AG08470 (cell line): ENCODE results near the gene FN1.

DNA sequence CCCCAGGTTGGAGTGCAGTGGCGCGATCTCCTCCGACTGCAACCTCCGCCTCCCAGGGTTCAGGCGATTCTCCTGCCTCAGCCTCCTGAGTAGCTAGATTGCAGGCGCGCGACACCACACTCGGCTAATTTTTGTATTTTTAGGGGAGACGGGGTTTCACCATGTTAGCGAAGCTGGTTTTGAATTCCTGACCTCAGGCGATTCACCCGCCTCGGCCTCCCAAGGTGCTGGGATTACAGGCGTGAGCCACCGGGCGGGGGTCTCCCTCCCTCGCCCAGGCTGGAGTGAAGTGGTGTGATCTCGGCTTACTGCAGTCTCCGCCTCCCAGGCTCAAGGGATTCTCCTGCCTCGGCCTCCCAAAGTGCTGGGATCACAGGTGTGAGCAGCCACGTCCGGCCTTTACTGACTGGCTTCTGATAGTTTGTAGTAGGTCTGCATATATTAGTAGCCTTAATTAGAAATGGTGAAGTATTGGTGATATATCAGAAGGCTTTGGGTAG lies 1.5 kb downstream of the PIKFYVE start:
- RRBS = no CpG with 5 or more reads among the region's 23 CpGs

GRCh38 chr2:208722899-208723205 lies 316.3 kb downstream of the PTH2R start:
- RRBS = no CpG with 5 or more reads among the region's 2 CpGs

GRCh38 chr2:210553311-210553849 lies 3.0 kb upstream of the CPS1 start:
- RRBS = no CpG with 5 or more reads among the region's 1 CpG

- RRBS = no CpG with 5 or more reads among the region's 2 CpGs
Measured at GRCh38 chr2:210560342-210560696, 3.9 kb downstream of the CPS1 start.

DNA sequence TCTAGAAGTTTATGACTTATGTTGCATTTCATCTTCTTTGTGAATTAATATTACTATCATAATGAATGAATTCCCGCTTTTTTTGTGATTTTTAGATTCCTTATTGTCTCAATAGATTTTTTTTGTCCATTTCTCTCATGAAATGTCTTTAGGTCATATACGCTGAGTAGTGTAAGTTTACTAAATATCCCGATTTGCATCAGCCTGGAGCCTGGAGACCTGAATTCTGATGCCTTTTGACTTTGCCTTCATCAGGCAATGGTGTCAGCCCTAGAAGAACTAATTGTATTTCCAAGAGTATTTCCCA lies 25.7 kb downstream of the CPS1 start:
- RRBS = no CpG with 5 or more reads among the region's 3 CpGs

DNA sequence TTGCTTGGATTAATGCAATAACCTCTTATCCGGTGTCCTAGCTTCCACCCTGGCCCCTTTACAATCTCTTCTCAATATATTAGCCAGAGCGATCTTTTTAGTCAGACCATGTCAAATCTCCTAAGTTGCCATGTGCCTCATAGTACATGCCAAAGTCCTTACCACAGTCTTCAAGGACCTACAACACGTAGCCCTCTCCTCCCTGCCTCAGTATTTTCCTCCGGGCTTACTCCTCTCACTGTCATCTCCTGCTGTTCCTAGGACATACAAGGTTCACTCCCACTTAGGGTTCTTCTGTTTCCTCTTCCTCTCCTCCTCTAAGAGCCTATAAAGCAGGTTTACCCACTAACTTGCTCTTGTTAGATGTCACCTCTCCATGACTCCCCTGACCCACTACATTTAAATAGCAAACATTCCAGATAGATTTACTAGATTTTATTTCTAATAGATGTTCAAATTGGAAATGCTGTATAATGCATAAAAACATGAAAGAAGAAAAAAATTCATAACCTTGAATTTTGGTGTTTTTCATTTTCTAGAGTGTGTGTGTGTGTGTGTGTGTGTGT lies 779.3 kb downstream of the ERBB4 start:
- RRBS = no CpG with 5 or more reads among the region's 4 CpGs

GRCh38 chr2:213104451-213104994 lies 46.9 kb downstream of the IKZF2 start:
- RRBS = no CpG with 5 or more reads among the region's 4 CpGs

GRCh38 chr2:213151240-213151458 lies 263 bp downstream of the IKZF2 start:
- RRBS = no CpG with 5 or more reads among the region's 3 CpGs

DNA sequence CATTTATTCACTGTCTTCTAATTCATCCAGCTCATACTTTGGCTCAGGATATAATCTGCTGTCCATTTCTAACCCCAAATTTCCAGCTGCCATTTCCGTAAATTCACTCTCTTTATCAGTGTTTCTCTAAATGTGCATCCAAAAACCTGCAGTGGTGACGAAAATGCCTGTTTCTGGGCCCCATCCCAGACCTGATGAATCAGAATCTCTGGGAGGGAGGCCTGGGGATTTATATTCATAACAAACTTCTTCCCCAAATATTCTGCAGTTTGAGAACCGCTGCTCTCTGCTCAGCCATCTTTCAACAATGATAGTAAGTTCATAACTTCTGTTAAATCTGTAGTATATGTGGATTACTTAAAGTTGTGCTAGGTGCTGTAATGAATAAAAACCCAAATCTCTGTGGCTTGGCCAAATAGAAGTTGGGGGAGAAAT lies 86.7 kb downstream of the VWC2L start:
- RRBS = no CpG with 5 or more reads among the region's 3 CpGs

GRCh38 chr2:215136636-215137480 lies 1.6 kb downstream of the ABCA12 start:
- RRBS = no CpG with 5 or more reads among the region's 4 CpGs

DNA sequence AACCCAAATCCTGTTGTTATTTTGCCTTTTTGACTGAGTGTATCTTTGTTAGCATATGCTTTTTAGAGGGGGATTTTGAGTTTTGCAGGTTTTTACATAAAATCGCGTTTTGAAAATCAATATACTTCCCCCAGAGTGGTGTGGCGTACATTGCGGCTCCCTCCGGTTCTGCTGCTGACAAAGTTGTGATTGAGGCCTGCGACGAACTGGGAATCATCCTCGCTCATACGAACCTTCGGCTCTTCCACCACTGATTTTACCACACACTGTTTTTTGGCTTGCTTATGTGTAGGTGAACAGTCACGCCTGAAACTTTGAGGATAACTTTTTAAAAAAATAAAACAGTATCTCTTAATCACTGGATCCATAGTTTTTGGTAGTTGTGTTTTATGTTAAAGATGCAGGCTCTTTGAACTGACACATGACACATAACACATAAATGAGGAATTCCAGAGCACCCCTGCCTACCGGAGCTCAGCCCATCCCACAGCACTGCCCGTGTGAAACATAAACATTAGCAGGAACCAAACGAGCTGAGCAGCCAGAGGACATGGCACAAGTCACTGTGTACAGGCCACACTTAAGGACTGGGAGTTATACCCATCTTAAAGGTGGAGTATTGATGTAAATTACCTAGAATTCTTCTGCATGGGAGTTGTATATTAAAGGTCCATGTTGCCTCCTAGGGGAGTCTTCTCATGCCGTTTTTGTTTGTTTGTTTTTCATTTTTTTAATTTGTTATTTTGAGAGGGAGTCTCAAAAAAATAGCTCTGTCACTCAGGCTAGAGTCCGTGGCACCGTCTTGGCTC lies 37.7 kb downstream of the ATIC start:
- RRBS = no CpG with 5 or more reads among the region's 17 CpGs

GRCh38 chr2:215367851-215368132 lies 55.9 kb downstream of the ATIC start:
- RRBS = no CpG with 5 or more reads among the region's 7 CpGs

DNA sequence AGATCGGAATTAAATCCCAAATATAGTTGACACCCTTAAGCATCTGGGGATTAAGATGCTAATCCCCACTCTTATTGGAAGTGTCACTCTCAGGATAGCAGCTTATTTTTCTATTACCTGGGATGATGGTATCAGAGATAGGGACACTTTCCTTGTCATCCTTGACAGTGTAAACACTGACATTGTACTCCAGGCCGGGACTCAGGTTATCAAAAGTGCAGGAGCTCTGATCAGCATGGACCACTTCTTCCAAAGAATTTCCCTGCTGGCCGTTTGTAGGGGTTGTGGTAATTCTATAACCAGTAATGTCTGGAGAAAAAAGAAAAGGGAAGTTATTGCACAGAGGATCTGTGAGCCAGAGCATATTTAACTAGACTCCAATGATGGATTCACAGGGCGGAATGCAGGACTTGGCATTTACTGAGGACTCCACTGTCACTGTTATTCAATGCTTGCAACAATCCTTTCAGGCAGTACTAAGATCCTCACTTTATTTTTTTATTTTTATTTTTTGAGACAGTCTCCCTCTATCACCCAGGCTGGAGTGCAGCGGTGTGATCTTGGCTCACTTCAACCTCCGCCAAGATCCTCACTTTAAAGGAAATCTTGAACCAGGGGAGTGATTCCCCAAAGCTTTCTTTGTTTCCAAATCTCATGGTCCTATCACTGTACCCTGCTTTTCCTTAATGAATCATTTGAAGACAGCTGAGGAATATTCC lies 41.3 kb downstream of the FN1 start:
- RRBS = no CpG with 5 or more reads among the region's 6 CpGs

GRCh38 chr2:215409153-215410289 lies 26.3 kb downstream of the FN1 start:
- RRBS = no CpG with 5 or more reads among the region's 24 CpGs

DNA sequence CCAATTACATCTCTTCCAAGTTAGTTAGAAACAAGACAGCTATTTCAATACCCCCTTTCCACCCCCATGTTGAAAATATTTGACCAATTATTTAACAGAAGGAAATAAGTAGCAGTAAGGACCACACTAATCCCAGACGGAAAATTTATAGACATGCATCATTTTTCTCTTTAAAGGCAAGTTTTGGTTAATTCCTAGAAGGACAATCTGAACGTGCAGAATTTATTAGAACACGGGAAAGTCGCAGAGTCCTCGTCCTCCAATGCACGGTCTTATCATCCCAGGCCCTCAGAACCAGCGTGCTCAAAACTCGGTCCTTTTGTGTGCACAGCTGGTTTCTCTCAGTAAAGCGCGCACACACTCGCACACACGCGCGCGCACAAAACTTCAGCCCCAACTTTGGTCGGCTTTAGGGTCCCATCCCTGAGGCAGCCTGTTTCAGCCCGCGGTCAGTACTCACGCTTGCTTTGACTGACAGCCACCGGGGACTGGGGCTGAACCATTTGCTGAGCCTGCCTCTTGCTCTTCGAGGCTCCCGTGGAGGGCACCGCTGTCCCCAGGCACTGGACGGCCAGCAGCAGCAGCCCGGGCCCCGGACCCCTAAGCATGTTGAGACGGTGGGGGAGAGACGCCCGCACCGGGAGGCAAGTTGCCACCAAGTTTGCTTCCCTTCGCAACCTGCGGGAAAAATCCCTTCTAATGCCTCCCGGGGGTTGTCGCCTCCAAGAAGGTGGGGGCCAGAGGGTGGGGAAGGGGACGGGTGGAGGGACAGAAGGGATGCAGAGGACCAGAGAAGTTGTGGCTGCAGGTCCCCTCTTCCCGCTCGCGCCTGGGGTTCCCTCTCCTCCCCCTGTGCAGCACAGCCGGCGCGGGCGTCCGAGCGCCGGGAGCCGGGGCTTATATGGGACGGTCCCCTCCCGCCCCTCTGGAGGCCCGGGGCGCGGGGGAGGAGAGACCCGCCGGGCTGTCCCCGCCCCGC lies at the start of gene FN1:
TSS of gene FN1 (minus strand) at position 874 of the 979 bp plus-strand sequence.
- RRBS = 3% methylated on average over 10 of the region's 55 CpGs

DNA sequence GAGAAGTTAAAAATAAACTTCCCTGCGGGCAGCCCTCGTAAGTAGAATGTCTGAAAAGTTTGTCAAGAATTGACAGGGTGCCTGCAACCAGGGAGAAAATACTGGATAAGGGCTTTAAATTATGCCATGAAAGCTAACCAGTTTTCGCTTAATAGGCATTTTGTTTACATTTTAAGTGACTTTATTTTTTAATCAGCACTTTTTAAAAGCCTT lies 4.2 kb upstream of the FN1 start:
- RRBS = no CpG with 5 or more reads among the region's 3 CpGs

GRCh38 chr2:215506131-215506680 lies 70.3 kb upstream of the FN1 start:
- RRBS = no CpG with 5 or more reads among the region's 4 CpGs

- RRBS = no CpG with 5 or more reads among the region's 4 CpGs
Measured at GRCh38 chr2:215758681-215759106, 254.7 kb downstream of the MREG start.